Glomerular endothelial cell (primary cell): ENCODE results near the gene CRYBG1.

DNA sequence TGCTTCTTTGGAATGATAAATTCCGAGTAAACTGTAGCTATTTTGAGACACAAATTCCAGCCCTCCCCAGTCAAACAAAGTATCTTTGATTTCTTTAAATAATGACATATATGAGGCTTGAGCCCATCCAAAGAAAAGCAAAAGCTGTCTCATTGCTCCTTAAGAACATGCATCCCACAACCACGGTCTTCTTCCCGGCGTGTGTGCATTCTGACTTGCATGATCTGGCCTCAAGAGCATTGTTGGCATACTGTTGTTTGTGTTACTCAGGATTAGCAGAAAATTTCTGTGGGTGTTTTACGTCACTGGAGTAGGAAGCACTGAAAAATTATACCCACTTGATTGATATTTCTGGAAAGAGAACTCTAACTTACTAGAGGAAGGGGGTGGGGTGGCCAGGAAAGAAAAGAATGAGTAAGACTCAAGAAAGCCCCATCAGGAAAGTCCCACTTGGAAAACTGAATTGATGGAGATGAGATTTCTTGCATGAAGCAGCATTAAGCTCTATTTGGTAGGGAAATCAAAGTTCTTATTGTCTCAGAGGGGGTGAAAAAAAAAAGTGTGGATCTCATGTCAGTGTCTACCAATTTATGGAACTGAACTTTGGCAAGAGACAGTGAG, 326.2 kb upstream of the PRDM1 start:
- RAMPAGE, long total RNA = no peak

DNA sequence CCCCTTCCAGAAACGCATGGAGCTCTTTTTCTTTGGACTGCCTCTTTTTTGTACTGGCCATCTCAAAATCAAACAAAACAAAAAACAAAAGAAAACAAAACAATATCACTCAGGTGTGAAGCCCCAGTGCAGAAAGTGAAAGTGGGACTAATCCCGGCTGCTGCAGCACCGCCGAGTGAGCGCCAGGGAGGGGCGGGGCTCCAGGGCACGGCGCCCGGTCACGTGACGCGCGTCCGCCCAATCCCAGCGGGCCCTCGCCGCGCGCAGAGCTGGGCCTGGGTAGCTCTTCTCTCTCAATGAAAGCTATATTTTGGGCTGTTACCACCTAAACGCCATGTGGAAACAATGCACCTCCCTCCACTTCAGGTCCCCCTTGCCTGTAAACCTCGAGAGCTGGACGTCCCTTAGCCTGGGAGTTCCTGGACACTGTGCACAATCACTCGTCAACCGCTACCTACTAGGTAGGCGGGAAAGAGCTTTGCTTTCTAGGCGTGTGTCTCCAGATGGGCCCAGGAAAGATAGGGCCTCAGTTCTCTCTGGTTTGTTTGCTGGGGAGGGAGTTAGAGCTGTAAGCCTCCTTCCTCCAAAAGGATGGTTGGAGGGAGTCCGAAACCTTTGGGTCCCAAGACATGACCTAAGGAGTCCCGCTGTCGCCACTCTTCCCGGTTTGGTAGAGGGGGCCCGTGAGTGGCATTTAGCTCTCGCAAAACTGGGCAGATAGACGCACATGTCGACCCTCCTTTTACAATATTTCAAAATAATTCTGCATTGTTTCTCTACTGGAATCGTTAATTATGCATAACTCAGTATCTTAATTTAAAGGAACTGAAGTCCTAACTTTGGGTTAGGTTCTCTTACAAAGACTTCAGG, 93.5 kb upstream of the PRDM1 start:
- RAMPAGE, long total RNA = no peak

- RAMPAGE, long total RNA = no peak
These were observed 92.7 kb upstream of the PRDM1 start for GRCh38 chr6:105993260-105994012.

DNA sequence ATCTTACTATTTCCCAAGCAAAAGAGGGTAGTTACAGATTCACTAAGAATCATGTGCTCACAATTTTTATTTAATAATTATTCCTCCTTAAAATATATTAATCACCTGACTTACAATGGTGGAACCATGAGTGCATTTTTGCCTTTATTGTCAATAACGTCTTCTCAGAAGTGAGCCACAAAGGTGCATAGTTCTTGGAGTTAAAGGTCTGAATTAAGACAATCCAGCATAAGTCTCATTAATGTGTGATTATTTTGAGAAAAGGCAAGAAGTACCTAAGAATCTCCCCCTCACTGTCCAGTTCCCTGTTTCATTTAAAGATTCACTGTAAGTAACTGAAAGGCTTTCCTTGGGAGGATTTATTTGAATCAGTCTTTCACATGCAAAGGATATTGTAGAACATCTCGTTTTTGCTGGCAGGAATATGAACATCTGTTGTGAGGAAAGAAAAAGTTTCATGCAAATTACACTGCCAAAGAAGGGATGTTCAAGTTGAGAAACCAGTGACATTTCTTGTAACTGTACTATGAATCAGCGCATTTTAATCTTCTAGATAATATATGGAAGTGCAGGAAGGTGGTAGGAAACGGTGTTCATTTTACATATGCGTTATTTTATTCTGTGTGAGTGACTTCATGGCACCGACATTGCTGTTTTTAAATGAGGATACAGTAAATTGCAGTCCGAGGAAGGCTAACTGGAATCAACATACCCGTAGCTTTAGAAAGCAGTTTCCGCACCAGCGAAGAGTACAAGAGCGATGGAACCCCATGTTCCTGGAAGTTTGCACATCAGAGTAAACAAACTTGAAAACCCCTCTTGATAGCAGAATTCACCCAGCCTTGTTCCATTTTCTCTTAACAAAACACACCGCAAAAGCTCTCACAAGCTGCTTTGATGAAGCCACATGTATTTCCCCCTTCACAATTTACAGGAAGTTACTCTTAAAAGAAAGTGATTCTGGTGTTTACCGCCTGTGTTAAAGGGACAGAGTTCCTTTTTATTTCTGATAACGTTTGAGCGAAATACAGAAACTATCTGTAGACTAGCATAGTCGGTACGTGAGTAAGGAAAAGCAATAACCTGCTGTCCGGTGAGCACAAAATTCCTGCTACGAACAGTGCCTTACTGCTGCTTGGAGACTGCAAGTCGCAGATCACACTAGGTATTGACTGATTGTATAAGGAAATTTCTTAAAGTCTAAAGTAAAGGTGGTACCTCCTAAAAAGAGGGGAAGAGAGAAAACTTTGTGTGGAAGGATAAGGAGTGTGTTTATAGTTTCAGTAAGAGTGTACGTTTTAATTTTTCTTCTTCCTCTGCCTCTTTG, 11.4 kb downstream of the PRDM1 start:
- RAMPAGE, long total RNA = no peak

DNA sequence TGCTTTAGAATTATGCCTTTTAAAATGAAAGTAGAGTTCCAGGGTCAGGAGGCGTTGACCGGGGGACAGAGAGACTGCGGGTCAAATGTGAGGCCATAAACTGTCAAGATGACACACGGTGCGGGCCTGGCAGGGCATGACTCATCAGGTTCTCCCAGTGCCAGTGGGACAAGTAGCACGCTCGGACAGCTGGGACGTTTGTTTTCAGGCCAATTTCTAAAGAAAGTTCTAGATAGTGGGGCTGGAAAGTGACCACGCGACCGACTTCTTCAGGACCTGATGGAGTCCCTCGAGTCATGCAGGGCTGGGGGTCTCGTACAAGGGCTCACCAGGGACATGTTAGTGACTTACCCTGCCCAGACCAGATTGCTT, 49.1 kb downstream of the PRDM1 start:
- RAMPAGE, long total RNA = no peak

GRCh38 chr6:106184683-106184996, 98.5 kb downstream of the PRDM1 start:
- RAMPAGE, long total RNA = no peak

- RAMPAGE, long total RNA = no peak
These were observed at the start of gene CRYBG1 for GRCh38 chr6:106360332-106361548. TSS of gene CRYBG1 (plus strand) at chr6:106360717.

DNA sequence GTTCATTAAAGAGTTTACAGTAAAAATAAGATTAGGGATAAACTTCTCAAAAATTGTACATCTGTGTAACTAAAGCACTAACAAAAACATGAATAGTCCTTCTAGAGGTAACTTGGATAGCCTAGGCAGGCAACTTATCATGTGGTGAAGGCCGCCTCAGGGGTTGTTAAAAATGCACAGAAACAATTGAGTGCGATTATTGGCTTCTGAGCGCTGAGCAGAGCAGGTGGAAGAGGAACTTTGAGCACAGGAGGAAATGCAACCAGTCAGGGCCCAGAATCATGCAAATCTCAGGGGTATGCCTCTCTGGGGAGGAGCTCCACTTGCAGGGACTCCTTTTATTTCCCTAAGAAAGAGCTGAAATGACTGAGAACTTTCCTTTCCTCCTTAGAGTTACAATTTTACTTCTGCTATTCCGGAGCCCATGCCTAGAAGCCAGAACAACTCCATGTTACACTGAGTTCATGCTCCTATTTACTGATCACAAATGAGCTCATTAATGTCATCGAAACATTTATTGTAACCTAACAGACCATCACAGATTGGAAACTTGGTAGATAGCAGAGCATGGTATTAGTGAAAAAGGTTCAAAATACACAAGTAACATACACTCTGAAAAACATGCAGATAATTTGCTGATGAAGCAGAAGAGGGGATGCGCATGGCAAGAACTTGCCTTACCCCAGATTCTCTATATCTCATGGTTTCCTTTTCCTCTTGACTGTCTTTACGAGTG, 37.4 kb downstream of the QRSL1 start:
- RAMPAGE, long total RNA = no peak

GRCh38 chr6:106733326-106733863, 104.0 kb downstream of the QRSL1 start:
- RAMPAGE, long total RNA = no peak

- RAMPAGE, long total RNA = no peak
These were observed 157.7 kb downstream of the QRSL1 start for GRCh38 chr6:106786851-106787607.

DNA sequence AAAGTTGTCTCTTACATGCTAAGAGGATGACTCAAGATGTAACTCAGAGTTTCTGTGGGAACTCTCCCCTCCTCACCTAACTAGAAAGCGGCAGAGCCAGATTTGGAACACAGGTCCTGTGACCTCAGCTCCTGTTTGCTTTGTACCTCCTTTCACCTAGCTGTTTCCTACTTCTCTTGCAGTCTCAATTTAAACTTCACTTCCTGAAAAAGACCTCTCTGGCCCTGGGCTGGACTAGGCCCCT, 60.8 kb downstream of the CD24 start:
- RAMPAGE, long total RNA = no peak

DNA sequence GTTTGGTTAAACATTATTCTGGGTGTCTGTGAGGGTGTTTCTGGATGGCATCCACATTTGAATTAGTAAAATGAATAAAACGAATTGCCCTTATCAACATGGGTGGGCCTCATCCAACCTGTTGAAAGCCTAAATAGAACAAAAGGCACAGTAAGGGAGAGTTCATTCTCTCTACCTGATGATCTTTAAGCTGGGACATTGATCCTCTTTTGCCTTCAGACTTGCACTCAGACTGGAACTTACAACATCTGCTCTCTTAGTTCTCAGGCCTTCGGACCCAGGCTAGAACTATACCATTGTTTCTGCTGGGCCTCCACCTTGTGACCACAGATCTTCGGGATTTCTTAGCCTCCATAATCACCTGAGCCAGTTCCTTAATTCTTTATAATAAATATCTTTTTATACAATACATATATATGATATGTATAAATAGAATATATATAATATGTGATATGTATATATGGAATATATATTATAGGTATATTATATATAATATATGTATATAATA, 57.5 kb downstream of the CD24 start:
- RAMPAGE, long total RNA = no peak

DNA sequence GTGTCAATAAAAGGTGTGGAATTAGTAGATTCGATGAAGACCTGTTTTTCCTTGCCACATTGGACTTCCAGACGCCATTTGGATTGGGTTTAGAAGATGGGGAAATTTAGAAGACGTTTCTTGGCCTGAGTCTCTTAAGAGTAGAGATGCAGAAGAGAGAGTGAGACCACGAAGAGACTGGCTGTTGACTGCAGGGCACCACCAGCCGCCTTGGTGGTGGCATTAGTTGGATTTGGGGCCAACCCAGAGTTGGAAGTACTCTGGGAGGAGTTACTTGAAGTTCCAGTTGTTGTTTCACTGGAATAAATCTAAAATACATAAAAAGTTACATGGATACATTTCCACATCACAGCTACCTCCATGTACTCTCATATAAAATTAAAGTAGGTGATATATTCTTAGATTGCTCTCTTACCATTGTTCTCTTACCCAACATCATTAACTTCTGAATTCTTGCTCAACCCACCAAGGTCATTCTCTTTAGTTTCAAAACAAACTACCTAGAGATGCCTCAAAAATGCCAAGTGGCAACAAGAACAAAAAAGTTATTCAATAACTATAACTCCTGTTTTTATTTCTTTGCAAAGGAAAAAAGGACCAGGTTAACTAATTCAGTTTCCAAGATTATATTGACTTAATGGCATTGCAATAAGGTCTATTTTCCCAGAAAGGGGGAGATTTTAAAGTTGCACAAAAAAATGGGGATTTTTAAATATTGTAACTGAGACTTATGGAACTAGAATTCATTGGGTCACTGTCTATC, 2.8 kb downstream of the CD24 start:
- RAMPAGE, long total RNA = no peak

DNA sequence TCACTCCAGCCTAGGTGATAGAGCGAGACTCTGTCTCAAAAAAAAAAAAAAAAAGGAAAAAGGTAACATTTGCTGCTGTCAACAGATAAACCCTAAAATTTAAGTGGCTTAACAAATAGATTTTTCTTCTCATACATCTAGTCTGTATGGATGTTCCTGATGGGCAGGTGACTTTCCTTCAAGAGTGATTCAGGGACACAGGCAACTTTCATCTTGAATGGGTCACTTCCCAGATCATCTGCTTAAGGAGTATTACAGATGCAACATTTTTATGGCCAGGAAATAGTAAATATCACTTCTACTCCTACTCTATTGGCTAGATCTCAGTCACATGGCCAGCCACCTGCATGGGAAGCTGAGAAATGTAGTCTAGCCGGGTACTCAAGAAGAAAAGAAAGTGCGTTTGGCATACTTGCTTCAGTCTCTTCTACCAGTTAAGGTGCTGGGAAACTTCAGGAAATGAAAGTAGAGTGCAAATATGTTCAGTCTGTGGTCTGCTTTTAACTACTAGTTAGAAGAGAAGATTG, 129.3 kb downstream of the PDSS2 start:
- RAMPAGE, long total RNA = no peak

- RAMPAGE, long total RNA = no peak
These were observed 163.3 kb downstream of the SOBP start for GRCh38 chr6:107653135-107653754.

DNA sequence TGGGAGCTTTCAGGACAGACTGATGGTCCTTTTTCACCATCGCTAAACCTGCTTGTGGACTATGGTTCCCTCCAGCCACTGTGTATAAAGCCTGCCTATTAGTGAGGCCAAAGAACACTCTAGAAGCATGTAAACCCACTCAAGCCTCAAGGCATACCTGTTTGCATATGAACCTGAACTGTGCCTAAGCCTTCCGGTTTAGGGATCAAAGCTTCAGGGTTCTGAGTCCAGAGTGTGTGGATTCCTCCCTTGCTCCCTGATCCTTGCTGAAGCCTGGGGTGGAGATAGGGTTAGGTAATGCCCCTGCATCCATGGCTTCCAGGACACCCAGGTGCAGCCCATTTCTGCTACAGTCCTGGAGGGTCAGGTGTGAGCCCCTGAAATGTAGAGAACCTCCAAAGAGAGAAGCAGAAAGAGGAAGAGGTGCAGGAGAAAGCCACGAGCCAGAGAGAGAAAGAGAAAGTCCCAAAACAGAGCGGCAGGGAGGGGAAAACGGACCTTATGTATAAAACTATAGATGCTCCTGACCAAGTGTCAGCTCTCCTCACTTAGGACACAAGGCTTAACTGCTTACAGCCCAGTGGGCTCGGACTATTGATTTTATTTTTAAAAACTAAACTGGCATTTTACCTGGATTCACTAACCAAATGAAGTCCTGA, 93.3 kb downstream of the SCML4 start:
- RAMPAGE, long total RNA = no peak

- RAMPAGE, long total RNA = no peak
These were observed 44.8 kb upstream of the SCML4 start for GRCh38 chr6:107868623-107869529.

- RAMPAGE, long total RNA = no peak
These were observed 56.9 kb downstream of the SEC63 start for GRCh38 chr6:107901119-107901571.

GRCh38 chr6:108002753-108003435, 44.9 kb upstream of the SEC63 start:
- RAMPAGE, long total RNA = no peak

DNA sequence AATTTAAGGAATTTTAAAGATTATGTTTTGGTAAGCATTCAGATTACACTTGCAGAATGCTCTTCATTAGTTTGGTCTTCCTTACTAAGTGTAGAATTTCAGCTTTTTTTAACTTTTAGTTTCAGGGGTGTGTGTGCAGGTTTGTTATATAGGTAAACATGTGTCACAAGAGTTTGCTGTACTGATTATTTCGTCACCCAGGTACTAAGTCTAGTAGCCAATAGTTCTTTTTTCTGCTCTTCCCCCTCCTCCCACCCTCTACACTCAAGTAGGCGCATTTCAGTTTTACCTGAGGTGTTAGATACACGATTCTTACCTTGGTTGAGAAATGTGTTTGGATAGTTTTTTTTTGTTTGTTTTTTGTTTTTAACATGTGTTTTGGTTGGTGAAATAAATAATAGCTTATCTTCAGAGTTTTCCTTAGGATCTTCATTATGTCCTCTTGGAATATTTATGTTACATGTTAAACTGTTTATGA, 68.3 kb downstream of the AFG1L start:
- RAMPAGE, long total RNA = no peak